ENCODE measurements around the gene FBLN7.

- PRO-cap = no peak
CAGE:
- cytosol, long polyA plus RNA = no peak
- long polyA plus RNA = no peak
- nucleus, long polyA plus RNA = no peak
Observed at GRCh38 chr2:112082465-112082819, 27.4 kb downstream of the TMEM87B start.

- PRO-cap = no peak
CAGE:
- cytosol, long polyA plus RNA = no peak
- long polyA plus RNA = no peak
- nucleus, long polyA plus RNA = no peak
Observed at GRCh38 chr2:112138226-112139354, at the start of gene FBLN7. Gene FBLN7 (plus strand): TSS chr2:112138385.

DNA sequence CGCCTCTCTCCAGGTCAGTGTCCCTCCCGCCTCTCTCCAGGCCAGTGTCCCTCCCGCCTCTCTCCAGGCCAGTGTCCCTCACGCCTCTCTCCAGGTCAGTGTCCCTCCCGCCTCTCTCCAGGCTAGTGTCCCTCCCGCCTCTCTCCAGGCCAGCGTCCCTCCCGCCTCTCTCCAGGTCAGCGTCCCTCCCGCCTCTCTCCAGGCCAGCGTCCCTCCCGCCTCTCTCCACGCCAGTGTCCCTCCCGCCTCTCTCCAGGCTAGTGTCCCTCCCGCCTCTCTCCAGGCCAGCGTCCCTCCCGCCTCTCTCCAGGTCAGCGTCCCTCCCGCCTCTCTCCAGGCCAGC, 1.1 kb downstream of the FBLN7 start:
- PRO-cap = no peak
CAGE:
- cytosol, long polyA plus RNA = no peak
- long polyA plus RNA = no peak
- nucleus, long polyA plus RNA = no peak

DNA sequence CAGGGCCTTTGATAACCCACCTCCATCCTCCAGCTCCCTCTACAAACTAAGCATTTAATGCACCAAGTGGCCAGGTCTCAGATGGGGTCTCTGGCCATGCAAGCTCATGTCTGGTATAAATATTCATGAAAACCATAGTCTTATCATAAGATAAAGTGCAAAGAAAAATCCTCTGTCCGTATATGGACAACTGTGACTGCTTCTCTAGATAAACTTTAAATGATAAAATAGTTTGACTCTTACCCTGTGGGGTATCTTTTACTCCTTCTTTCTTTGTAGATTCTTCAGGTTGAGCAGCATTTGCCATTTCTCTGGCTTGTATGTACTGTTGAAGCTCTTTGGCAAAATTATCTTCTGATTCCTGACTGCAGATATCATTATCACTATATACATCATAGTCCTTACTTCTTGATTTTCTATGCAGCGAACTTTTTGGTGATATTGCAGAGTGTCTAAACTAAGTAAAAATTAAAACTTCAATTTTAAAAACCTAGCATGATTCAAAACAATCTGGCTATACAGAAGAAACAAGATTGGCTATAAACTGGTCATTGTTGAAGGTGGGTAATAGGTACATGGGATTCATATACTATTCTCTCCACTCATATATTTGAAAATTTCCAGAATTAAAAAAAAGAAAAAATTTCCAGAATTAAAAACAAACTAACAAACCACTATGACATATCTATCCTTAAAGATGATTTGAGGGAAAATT, 16.6 kb downstream of the ZC3H8 start:
- PRO-cap = no peak
CAGE:
- cytosol, long polyA plus RNA = no peak
- long polyA plus RNA = no peak
- nucleus, long polyA plus RNA = no peak

DNA sequence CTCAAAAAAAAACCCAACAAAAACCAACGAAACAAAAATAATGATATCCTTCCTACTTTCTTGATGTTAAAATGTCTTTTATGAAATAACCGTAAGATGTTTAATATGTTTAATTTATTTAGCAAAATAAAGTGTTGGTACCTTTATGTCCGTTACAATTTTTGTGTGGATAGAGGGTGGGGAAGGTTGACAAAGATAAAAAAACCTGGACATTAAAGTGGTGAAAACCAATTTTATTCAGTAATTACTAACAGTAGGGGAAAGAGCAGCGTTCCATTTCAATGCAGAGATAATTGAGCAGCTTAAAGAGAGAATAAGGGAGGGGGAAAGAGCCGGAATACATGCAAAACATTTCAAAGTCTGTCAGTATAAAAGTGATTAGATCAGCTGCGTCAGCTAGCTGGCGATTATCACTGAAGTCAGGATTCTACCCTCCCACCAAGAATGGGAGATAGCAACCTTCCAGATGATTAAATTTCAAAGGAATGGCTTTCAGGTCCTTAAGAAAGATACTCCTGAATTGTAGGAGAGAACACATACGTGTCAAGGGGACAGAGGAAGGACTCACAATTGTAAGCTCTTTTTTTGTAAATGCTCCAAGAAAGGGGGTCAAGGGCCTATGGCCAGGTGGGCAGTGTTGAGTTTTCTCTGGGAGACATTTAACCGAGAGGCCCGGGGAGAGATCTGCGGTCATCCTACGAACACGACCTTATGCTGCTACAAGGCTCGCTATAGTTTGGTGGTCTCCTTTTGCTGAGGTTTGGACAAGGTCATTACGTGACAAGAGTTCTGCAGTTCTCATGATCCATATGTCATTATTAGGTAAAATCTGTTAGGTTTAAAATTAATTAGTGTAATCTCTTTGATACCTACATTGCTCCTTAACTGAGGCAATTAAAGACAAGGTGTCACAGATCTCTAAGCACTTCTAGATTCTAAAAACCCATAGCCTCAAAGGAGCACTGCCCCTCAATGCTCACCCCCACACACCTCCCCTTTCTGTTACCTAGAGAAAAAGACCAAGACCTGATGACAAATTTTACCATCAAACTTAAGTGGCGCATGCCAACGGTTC, 2.6 kb upstream of the ZC3H6 start:
- PRO-cap = no peak
CAGE:
- cytosol, long polyA plus RNA = no peak
- long polyA plus RNA = no peak
- nucleus, long polyA plus RNA = no peak

DNA sequence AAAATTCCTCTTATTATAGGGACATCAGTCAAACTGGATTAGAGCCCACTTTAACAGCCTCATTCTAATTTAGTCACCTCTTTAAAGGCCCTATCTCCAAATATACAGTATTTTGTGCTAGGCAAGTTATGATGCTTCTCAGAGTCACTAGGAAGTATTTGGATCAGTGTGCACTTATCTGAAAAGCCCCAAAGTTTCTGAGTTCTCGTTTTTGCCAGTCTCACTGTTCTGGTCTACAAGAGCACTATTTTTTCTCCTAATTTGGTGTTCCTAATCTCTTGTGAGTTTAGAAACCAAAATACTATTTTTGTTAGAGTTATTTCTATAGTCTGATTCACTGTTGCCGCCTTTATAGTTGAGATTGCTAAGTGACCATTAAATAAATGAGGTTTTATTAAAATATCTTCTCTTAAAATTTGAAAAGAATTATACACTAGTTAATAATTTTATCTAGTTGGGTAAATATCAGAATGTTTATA, 29.2 kb downstream of the ZC3H6 start:
- PRO-cap = no peak
CAGE:
- cytosol, long polyA plus RNA = no peak
- long polyA plus RNA = no peak
- nucleus, long polyA plus RNA = no peak

- PRO-cap = no peak
CAGE:
- cytosol, long polyA plus RNA = no peak
- long polyA plus RNA = no peak
- nucleus, long polyA plus RNA = no peak
Observed at GRCh38 chr2:112480538-112481383, 1.2 kb upstream of the TTL start.

DNA sequence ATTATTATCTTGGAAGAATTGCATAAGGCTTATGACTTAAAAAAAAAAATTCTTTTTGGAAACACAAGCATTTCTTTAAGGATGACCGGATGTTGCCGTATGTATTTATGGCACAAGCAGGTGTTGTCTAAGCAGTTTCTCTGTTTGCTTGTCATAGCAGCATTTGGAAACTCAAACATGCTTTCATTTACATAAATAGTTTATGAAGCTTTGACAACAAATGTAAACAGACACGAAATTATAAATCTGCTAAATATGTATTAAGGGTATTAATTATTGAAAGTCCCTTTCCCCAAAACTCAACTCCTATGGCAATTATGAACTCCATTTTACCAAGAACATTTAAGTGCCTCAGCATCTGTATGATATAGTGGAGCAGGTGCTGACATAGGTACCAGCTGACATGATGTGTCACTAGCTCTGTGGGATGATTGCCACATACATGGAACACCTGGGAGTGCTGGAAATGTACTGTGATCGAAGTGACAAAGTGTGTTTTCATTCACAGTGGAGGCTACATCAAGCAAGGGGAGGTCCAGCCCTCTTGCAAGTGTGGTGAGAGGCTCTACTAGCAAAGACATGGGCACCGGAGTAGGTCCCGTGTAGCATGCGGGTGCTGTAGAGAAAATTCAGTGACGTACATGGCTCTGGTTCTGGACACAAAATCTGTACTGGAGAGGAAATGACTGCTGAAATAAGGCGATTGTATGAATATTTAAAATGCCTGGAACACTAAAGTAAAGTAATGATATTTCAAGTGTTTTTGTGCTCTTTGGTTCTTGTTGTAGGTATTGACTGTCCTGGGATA, 10.4 kb upstream of the POLR1B start:
- PRO-cap = no peak
CAGE:
- cytosol, long polyA plus RNA = no peak
- long polyA plus RNA = no peak
- nucleus, long polyA plus RNA = no peak

- PRO-cap = bidirectional peak, plus-strand start at chr2:112645483, minus-strand start at chr2:112645321; bidirectional peak, plus-strand start at chr2:112645939, minus-strand start at chr2:112645728
CAGE:
- cytosol, long polyA plus RNA = no peak
- long polyA plus RNA = no peak
- nucleus, long polyA plus RNA = no peak
Observed at GRCh38 chr2:112644949-112645781, 574 bp upstream of the SLC20A1 start.

DNA sequence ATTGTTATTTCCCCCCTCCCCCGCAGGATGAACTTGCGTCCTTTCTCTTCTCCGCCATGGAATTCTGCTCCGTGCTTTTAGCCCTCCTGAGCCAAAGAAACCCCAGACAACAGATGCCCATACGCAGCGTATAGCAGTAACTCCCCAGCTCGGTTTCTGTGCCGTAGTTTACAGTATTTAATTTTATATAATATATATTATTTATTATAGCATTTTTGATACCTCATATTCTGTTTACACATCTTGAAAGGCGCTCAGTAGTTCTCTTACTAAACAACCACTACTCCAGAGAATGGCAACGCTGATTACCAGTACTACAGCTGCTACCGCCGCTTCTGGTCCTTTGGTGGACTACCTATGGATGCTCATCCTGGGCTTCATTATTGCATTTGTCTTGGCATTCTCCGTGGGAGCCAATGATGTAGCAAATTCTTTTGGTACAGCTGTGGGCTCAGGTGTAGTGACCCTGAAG, 834 bp downstream of the SLC20A1 start:
- PRO-cap = no peak
CAGE:
- cytosol, long polyA plus RNA = no peak
- long polyA plus RNA = no peak
- nucleus, long polyA plus RNA = no peak

DNA sequence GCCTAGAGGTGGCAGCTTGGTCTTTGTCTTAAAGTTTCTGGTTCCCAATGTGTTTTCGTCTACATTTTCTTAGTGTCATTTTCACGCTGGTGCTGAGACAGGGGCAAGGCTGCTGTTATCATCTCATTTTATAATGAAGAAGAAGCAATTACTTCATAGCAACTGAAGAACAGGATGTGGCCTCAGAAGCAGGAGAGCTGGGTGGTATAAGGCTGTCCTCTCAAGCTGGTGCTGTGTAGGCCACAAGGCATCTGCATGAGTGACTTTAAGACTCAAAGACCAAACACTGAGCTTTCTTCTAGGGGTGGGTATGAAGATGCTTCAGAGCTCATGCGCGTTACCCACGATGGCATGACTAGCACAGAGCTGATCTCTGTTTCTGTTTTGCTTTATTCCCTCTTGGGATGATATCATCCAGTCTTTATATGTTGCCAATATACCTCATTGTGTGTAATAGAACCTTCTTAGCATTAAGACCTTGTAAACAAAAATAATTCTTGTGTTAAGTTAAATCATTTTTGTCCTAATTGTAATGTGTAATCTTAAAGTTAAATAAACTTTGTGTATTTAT, 7.3 kb downstream of the IL36G start:
- PRO-cap = no peak
CAGE:
- cytosol, long polyA plus RNA = no peak
- long polyA plus RNA = no peak
- nucleus, long polyA plus RNA = no peak

GRCh38 chr2:113237371-113238119, 41.2 kb downstream of the PAX8 start:
- PRO-cap = no peak
CAGE:
- cytosol, long polyA plus RNA = no peak
- long polyA plus RNA = no peak
- nucleus, long polyA plus RNA = no peak

DNA sequence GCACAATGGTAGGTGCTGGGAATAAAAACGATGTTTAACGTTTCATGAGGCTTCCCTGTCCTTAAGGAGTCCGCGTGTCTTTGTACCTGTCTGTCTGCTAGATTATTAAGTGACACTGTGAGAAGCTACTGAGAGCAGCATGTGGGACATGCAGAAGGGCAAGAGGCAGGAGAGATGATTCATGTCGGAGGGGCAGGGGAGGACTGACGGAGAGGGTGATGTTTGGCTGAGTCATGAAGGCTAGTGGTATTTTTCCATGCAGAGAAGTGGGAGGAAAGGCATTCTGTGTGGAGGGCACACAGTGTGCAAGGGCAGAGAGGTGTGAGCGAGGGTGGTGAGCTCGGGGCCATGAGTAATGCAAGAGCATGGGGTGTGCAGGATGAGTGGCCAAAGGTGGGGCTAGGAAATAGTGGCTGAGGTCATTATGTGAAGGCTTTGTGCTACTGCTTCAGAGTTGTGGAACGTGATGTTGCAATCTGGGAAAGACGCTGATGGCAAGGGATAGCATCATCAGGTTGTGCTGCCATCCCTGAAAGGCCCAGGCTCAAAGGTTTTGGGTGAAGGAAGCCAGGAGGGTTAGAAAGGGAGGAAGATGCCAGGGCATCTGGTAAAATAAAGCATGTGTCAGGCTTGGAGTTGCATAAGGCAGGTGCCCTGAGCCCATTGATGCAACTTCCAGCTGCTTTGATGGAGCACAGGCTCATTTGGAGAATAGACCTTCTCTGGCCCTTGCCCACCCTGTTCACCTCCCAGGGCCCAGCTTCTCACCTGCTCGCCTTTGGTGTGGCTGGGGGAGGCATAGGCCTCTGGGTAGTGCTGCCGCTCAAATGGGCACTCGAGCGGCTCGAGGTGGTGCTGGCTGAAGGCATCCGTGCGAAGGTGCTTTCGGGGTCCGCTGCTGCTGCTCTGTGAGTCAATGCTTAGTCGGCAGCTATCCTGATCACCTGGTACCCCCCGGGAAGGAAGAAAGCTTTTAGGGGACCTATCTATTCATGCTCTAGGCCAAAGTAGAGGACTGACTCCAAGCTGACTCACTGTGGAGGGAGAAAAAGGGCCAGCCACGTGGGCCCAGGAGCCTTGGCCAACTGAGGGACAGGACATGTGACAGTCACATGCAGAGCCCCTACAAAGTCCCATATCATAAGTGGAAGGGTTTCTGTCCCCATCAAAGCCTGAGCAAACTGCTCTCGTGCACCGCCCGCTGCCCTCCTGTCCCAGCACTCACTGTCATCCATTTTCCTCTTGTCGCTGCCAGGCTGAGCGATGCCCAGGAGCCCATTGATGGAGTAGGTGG, 37.5 kb downstream of the PAX8 start:
- PRO-cap = no peak
CAGE:
- cytosol, long polyA plus RNA = no peak
- long polyA plus RNA = no peak
- nucleus, long polyA plus RNA = no peak

GRCh38 chr2:113254562-113255079, 24.1 kb downstream of the PAX8 start:
- PRO-cap = no peak
CAGE:
- cytosol, long polyA plus RNA = no peak
- long polyA plus RNA = no peak
- nucleus, long polyA plus RNA = no peak

- PRO-cap = no peak
CAGE:
- cytosol, long polyA plus RNA = no peak
- long polyA plus RNA = no peak
- nucleus, long polyA plus RNA = no peak
Observed at GRCh38 chr2:113265427-113266676, 12.9 kb downstream of the PAX8 start.

GRCh38 chr2:113288241-113289290, 9.8 kb upstream of the PAX8 start:
- PRO-cap = no peak
CAGE:
- cytosol, long polyA plus RNA = no peak
- long polyA plus RNA = no peak
- nucleus, long polyA plus RNA = no peak

GRCh38 chr2:113675730-113676384, 48.8 kb downstream of the RABL2A start:
- PRO-cap = no peak
CAGE:
- cytosol, long polyA plus RNA = no peak
- long polyA plus RNA = no peak
- nucleus, long polyA plus RNA = no peak

DNA sequence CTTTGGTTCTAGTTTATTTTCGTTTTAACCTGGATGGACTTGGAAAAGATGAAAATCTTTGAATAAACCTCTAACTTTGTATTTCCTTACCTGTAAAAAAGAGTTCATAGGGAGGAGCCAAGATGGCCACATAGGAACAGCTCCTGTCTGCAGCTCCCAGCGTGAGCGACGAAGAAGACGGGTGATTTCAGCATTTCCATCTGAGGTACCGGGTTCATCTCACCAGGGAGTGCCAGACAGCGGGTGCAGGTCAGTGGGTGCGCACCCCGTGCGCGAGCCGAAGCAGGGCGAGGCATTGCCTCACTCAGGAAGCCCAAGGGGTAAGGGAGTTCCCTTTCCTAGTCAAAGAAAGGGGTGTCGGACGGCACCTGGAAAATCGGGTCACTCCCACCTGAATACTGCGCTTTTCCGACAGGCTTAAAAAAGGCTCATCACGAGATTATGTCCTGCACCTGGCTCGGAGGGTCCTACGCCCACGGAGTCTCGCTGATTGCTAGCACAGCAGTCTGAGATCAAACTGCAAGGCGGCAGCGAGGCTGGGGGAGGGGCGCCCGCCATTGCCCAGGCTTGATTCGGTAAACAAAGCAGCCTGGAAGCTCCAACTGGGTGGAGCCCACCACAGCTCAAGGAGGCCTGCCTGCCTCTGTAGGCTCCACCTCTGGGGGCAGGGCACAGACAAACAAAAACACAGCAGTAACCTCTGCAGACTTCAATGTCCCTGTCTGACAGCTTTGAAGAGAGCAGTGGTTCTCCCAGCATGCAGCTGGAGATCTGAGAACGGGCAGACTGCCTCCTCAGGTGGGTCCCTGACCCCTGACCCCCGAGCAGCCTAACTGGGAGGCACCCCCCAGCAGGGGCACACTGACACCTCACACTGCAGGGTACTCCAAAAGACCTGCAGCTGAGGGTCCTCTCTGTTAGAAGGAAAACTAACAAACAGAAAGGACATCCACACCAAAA, 191.1 kb upstream of the DDX18 start:
- PRO-cap = no peak
CAGE:
- cytosol, long polyA plus RNA = no peak
- long polyA plus RNA = no peak
- nucleus, long polyA plus RNA = no peak

DNA sequence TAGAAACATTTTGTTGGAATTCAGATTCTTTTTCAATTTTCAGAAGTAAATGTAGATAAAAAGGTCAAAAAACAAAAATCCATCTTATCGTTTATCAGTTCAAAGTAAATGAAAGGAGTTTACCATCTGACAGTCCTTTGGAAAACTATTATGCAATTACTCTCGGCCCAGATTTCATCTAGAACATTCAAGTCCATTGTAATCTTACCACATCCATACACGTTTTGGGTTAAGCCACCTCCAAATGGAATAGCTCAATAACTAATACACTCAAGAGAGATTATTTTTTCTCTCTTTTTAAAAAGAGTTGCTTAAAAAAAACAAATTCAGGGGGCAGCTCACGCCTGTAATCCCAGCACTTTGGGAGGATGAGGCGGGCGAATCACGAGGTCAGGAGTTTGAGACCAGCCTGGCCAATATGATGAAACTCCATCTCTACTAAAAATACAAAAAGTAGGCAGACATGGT, 1.2 kb upstream of the INSIG2 start:
- PRO-cap = no peak
CAGE:
- cytosol, long polyA plus RNA = no peak
- long polyA plus RNA = no peak
- nucleus, long polyA plus RNA = no peak

DNA sequence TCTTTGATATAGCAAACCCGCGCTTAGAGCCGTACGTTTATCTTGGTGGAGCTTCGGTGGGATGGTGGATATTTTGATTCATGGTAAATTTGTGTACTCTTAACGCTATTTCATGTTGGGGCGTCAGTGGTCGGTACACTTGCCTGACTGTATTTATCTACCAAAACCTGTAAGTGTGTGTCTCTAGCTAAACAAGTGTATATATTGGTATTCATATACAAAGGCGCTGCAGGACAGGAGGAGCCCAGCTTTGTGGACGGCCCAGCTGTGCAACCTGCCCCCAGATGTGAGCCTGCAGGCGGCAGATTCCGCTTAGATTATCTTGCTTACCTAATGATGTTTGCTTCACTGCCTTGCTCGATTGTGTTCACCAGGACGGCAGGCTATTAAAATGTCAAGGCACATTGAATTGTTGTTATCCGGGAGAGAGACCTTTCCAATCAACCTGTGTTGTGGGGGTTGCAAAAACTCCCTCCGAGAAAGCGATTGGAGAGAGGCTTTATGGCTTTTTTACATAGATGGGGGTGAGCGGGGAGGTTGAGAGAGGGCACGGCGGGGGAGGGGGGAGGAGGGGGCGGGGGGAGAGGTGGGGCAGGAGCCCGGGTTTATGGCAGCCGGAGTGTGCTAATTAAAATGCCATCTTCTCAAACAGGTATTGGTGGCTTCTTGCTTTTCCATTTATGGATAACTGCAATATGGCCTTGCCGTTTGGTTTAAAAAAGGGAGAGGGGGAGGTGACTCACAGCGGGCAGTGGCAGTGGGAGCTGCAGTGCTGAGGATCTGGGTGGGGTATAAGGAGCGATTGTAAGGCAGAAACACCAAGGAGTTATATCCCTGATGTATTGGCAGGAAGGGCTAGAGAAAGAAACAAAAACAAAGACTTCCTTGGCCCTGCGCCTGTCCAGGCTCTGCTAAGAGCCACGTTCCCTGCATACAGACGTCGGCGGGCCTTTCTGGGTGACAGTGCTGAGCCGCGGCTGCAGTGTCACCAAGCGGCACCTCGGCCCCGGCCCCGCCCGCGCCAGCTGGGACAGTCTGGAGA, 97.1 kb downstream of the INSIG2 start:
- PRO-cap = bidirectional peak, plus-strand start at position 930 of the sequence, minus-strand start at position 935 of the sequence
CAGE:
- cytosol, long polyA plus RNA = no peak
- long polyA plus RNA = no peak
- nucleus, long polyA plus RNA = no peak